Endodermal cell (in vitro differentiated cells): Measurements from ENCODE around the gene PROKR2.

GRCh38 chr20:4160548-4161502 is 12.2 kb downstream of the SMOX start:
- PRO-cap, result no peak

DNA sequence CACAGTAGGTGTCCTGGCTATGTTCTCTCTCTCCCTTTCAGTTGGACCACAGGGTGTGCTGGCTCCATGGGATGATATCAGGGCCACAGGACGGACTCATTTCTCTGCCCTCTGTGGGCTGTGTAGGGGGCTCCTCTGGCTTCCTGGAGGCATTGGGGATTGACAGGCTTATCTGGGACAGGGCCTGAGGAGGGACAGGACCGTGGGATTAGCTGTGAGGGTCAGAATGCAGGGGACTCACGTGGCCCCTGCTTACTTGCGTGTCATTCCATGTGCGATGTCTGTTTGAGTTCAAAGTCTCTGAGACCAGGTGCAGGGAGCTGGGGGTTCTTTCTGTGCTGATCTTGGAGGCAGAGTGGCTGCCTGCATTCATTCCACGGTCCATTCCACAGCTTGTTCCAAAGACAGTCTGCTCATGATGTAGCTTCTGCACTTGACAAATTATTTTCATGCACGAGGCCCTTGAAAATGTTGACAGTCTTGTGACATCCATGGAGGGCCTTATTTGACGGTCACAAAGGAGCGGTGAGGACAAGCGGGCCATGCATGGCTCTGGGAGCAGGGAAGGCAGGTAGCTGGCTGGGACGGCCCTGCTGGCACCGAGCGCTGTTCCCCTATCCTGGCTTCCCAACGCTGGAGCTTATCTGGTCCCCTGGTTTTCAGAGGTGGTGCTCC is 22.9 kb downstream of the SMOX start:
- PRO-cap, result no peak

- PRO-cap, result no peak
These were observed 2.8 kb downstream of the ADRA1D start for GRCh38 chr20:4246321-4246662.

GRCh38 chr20:4766704-4767225 is 45.1 kb downstream of the PRND start:
- PRO-cap, result no peak

GRCh38 chr20:4918571-4918854 is 82.8 kb downstream of the SLC23A2 start:
- PRO-cap, result no peak

GRCh38 chr20:4950338-4950944 is 50.9 kb downstream of the SLC23A2 start:
- PRO-cap, result no peak

DNA sequence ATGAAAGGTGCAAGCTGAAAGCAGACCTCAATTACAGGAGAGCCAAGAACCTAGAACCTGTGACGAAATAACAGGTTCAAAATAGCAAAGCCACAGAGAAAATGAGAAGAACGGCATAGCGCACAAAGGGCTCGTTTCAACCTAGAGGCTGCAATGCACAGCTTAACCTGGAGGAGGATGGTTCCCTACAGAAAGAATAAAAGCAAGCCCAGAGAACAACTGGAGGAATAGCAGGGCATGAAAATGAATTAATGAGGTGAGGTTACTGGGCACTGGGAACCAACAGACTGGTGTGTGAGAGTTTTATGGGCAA is 3.0 kb downstream of the SLC23A2 start:
- PRO-cap, result no peak

GRCh38 chr20:5141227-5142084 is 14.6 kb downstream of the CDS2 start:
- PRO-cap, result no peak

DNA sequence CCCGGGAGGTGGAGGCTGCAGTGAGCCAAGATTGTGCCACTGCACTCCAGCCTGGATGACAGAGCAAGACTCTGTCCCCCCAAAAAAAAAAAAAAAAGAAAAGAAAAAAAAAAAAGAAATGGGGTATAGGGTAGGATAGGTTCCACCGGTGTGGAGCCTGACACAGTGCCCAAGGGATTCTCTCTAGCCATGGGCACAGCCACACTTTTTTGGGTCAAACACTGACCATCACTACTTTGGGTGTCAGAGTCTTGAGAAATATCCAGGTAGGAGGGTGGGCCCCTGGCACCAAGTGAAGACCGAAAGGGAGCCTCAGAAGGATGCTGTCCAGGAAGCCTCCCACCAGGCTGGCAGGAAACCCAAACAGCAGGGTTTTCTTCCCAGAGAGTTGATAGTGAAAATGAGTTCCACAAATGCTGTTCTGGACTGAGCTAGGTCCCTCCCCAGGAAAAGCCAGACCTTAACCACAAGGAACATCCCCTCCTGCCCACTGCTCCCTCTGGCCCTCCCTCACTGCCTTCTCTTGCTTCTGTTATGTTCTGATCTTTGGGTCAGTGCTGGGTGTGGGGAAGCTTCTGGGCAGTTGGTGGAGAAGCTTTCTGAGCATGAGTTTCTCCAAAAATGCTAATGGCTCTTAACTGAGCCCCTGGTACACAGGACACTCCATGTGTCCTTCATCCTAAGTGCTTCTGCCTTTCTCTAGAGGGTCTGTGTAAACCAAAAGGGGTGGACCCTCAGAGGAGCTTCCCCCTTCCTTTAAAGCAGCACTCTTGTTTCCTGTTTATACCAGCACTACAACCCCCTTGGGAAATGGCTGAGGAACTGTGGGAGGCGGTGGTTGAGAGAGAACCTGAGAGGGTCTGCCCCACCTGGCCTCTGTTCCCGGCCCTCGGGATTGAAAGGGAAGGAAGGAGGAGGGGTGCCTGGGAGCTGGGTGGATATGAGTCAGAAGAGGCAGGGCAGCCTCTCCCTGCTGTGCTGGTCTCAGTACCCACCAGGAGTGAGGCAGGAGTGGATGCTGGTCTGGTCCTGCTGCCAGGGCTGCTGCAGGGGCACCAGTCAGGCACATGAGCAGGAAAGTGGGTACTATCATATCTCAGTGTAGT is 41.9 kb downstream of the CDS2 start:
- PRO-cap, result no peak

DNA sequence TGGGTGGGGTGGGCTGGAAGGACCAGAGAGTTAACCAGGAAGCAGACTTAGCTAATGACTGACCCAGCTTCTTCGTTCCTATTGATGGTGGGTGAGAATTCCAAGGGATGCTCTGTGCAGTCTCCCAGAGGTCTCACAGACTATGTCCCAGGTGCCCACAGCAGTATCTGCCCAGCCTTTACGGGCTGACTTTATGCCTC is 51.5 kb downstream of the PROKR2 start:
- PRO-cap, result no peak

DNA sequence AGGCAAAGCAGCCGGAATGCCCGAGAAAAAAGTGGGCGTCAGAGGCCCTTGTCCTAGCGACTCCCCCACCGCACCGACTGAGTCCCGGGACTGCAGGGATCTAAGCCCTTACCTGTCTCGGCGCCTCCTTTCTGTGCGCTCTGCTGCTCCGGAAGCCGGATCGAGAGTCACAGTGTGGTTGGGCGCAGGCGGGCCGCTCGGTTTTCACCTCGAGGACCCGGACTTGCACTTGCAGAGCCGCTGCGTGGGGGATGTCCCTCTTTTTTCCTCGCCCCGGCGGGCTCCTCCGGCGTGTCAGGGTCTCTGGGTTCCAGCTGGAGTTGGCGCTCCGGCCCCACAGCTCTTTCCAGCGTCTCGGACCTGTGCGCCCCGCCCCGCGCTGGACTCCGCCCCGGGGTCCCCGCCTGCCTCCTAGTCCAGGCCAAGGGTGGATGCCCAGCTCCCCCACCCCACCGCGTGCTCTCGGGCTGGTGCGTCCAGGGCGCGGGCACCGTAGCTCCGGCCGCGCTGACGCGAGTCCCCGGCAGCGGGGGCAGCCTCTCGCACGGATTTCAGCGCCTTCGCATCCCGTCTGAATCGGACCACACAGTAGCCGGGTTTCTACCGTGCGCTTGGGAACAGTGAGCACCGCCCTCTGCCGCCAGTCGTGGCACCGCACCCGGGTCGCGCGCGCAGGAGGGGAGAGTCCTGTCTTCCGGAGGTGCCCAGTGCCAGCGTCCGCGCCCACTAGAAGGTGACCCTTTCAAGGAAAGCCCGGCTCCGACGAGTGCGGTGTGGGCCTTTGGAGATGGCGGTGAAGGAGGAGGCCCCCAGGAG is at the start of gene PROKR2:
TSS of gene PROKR2 (minus strand) at position 573 of the 816 bp plus-strand sequence.
- PRO-cap, result unidirectional peak, minus-strand start at position 573 of the sequence

- PRO-cap, result no peak
These were observed 66.6 kb downstream of the GPCPD1 start for GRCh38 chr20:5544248-5544554.

DNA sequence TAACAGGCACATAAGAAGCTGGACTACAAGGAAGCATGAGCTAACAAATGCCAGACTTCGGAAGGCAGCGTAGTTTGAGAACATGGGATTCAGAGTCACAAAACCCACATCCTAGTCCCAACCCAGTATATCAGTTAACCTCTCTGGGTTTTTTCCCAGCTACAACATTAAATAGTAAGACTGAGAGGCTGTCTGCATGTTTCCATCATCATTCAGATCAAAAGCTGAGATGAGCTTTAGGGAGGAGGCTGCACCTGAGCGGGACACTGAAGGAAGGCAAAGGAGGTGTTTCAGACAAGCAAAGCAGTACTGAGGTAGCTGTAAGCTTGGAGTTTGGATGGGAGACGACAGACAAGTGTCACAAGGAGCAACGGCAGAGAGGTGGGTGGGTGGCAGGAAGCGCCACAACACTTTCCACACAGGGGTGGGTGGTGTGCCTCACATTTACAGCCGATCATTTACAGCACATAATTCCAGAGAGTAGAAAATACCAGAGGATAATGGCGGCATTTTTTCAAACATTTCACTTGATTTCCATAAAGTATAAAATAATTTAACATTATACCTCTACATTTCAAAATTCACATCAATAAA is 66.2 kb downstream of the GPCPD1 start:
- PRO-cap, result no peak

DNA sequence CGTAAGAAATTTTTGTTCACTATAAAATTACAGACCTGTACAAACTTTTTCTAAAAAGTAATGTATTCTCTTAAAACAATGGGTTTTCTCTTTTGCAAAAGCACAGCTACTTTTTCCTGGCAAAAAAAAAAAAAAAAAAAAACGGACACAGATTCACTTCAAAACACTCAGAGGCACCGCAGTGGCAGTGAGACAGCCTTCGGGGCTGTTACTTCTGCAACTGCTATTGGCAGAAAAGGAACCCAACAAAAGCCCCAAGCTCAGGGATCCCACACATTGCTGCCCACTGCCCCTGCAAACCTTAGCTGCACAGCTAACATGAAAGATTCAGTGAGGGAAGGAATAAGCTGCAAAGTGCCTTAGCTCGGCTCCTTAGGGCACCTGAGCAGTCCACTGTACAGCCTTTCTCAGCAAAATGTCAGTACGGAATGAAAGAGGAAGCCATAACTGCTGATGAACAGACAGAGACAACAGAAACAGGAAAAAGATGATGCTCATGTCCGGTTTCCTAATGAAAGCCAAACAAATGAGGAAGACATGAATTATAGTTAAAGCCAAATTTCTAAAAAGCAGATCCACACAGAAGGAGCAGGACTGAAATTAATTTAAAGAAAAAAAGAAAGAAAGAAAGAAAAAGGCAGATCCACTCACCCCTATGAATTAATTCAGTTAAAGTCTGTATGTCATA is 40.4 kb downstream of the GPCPD1 start:
- PRO-cap, result no peak

GRCh38 chr20:5606228-5607220 is 4.3 kb downstream of the GPCPD1 start:
- PRO-cap, result no peak

DNA sequence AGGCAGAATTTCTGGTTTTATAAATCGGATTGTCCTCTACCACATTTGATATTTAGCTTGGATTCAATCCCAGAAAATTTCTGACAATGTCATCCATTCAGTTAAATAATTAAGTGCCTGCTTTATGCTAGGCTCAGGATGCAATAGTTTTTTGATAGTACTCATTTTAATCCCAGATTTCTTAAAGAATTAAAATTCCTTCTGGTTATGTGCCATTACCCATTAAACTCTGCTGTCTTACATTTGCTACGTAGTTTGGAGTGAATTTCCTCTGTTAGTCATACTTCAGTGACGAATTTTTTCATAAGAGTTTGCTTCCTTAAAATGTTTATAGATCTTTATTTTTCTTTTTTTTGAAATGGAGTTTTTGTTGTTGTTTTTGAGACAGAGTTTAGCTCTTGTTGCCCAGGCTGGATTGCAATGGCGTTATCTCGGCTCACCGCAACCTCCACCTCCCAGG is 2.2 kb upstream of the GPCPD1 start:
- PRO-cap, result no peak

- PRO-cap, result no peak
These were observed 12.9 kb upstream of the SHLD1 start for GRCh38 chr20:5737063-5737899.

DNA sequence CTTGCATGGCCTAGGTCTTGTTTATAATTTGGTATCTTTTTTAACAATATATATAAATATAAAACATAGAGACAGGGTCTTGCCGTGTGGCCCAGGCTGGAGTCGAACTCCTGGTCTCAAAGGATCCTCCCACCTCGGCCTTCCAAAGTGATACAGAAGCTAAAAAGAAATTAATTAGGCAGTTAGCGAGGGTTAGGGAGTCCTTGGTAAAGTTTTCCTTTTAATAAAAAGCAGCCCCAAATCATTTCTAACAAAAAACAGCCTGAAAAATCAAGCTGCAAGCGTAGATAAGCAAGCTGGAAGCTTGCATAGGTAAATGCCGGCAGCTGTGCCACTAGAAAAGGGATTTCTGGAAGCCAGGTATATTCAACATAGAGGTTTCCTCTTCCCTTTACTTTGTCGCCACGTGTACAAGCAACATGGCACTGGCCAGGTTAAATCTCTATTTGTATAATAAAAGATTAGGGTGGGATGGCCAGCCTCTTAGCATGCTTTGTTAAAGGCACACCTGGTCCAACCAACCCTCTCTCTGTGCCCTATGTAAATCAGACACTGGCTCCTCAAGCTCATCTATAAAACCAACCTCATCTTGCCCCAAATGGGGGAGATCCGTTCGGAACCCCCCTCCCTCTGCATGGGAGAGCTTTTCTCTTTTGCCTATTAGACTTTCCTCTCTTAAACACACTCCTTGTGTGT is 3.2 kb downstream of the SHLD1 start:
- PRO-cap, result no peak

GRCh38 chr20:6014195-6014792 is 8.4 kb downstream of the CRLS1 start:
- PRO-cap, result no peak

DNA sequence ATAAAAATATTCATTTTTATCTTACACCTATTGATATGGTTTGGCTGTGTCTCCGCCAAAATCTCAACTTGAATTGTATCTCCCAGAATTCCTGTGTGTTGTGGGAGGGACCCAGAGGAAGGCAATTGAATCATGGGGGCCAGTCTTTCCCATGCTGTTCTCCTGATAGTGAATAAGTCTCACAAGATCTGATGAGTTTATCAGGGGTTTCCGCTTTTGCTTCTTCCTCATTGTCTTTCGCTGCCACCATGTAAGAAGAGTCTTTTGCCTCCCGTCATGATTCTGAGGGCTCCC is 753 bp upstream of the LRRN4 start:
- PRO-cap, result no peak